AG08470 (cell line): ENCODE measurements around the genes BMPR1B and ADH1A.

DNA sequence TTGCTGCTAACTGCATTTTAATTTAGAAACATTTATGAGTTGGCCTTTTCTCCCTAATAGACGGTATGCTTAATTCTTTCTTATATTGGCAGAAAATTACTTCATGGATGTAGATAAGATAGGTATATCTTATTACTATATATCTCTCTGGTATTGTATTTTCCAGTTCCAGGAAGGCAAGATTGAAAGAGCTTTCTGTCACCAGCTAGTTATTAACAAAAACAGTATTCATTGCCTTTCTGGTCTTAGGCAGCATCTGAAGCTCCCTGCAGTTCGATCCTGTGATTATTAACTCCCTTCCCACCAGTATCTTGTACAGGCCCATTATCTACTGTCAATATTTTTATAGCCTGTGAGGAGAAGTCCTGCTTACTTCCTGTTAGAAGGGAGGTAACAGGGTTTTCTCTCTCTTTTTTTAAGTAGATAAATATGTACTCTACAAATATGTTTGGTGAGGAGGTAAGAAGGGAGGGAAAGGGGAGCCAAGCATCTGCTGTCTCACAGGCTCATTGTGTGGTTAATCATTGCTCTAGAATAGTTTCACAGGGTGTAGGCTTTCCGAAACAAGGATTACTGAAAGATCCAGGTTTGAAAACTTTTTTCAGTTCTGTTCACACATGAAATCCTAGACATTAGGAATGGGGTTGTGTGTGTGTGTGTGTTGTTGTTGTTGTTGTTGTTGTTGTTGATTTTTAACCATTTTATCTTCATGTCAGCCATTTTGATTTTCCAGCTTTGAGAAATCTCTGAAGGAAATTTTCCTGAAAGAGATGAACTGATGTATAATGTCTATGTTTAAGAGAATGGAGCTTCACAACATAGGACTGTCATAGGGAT, 14.1 kb downstream of the ATOH1 start:
- RRBS = no CpG with 5 or more reads among the region's 3 CpGs

DNA sequence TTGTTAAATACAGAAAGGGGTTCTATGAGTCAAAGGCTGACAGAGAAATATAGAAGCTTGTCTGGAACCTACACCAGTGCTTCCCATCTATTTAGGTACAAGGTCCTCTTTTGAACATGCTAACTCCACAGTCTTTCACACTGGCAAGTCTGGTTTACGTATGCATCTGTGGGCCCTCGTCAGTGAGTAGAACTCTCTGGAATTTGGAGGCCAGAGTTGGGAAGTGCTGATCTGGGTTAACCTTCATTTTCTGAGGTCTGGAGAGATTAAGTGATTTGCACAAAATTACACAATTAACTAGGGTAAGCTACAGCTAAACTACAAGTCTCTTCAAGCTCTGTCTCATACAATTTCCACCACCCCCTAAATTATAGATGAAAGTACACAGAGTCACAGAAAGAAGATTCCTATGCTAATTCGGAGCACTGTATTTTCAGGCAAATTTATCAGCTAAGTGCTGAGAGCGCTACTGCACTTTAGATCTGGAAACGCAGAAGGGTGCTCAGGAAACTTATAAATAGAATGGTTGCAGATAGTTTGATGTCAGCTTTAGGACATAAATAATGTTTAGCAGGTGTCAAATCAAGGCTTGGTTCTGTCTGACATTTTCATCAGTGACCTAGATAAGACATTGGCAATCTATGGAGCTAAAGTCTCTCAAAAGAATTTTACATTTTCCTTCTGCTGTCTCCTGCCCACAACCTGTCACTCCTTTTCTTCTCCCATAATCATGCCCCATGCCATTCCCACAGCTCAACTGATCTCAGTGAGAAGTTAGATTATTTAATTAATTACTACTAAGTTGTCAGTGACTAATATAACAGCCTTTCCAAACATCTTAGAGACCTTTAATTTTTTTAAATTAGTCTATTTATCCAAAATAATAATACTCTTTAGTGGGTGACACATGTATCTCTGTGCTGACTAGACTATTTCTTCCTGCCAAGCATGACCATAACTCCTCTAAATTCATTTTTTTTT, 42.9 kb upstream of the PDLIM5 start:
- RRBS = no CpG with 5 or more reads among the region's 5 CpGs

GRCh38 chr4:94457621-94458308, 6.0 kb downstream of the PDLIM5 start:
- RRBS = no CpG with 5 or more reads among the region's 4 CpGs

DNA sequence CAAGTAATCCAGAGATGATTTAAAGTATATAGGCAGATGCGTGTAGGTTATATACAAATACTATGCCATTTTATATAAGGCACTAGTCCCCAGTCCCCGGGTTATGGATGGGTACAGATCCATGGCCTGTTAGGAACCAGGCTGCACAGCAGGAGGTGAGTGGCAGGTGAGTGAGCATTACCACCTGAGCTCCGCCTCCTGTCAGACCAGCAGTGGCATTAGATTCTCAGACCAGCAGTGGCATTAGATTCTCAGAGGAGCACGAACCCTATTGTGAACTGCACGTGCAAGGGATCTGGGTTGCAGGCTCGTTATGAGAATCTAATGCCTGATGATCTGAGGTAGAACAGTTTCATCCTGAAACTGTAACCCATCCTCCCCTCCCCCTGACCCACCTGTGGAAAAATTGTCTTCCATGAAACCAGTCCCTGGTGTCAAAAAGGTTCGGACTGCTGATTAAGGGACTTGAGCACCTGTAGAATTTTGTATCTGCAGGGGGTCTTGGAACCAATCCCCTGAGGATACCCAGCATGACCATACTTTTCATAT, 47.9 kb downstream of the PDLIM5 start:
- RRBS = no CpG with 5 or more reads among the region's 7 CpGs

DNA sequence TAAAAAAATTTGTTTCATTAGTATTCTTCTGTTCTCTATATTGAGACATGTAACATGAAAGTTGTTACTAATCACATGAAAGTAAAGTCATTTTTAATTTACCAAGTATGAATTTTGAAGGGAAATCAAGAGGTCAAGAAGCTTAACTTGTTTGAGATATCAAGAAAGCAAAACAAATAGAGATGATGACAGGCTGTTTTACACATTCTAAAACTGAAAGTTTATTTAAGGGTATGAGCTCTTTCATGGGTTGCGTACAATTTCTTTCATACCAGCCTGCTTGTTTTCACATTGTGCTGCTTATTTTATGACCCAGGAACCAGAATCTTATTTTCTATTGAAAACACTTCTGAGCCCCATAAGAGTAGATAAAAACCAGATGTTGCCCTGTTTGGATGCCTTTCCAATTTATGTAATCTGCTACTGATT, 74.1 kb downstream of the PDLIM5 start:
- RRBS = no CpG with 5 or more reads among the region's 1 CpG

- RRBS = no CpG with 5 or more reads among the region's 5 CpGs
Observed at GRCh38 chr4:94534512-94535356, 83.0 kb downstream of the PDLIM5 start.

GRCh38 chr4:94599438-94600559, 148.1 kb downstream of the PDLIM5 start:
- RRBS = no CpG with 5 or more reads among the region's 4 CpGs

GRCh38 chr4:94604824-94605237, 152.9 kb upstream of the BMPR1B start:
- RRBS = no CpG with 5 or more reads among the region's 3 CpGs

GRCh38 chr4:94670778-94671368, 86.9 kb upstream of the BMPR1B start:
- RRBS = no CpG with 5 or more reads among the region's 6 CpGs

- RRBS = 3% methylated on average over 34 of the region's 96 CpGs
Observed at GRCh38 chr4:94757525-94758303, at the start of gene BMPR1B. Gene BMPR1B (plus strand): TSS chr4:94757955.

DNA sequence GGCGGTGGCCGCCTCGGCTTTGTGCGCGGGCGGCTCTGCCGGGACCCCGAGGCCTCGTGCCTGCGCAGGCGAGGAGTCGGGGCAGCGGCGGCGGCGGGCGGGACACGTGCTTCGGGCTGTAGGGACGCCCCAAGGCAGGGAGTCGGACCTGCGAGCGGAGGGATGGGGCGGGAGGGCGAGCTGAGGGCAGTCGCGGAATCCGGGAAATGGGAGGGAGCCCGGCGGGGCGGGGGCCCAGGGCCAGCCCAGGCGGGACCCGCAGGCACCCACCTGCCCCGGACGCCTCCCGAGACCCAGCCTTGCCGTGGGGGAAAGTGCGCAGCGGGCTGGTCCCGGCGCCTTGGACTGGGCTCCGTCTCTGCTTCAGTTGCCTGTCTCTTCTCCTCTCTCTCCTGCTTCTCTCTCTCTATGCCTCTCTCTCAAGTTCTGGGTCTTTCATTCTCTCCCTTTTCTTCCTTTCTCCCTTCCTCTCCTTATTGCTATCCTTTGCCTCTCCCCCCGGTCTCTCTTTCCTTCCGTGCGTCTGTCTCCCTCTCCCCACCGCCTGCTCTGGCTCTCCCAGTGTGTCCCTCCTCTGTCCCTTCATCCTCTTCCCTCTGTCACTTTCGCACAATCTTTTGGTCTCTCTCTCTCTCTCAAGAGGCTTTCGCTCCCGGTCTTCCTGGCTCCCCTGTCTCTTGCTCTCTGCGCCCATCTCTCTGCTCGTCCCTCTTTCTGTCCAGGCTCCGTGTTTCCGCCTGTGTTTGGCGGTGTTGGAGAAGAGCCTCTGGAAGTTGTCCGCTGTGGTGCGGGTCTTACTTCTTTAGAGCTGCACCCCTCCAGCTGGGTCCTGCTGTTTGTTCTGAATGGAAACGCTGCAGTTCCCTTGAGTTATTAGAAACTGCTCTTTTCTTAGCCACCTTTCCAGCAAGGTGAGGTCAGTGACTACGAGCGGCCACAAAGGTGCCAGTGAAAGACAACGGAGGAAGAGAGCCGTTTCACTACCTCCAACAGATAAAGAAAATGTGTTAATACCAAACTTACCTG, 862 bp downstream of the BMPR1B start:
- RRBS = 1% methylated on average over 12 of the region's 61 CpGs

GRCh38 chr4:95051322-95051869, 293.6 kb downstream of the BMPR1B start:
- RRBS = 92% methylated on average over 3 of the region's 13 CpGs

DNA sequence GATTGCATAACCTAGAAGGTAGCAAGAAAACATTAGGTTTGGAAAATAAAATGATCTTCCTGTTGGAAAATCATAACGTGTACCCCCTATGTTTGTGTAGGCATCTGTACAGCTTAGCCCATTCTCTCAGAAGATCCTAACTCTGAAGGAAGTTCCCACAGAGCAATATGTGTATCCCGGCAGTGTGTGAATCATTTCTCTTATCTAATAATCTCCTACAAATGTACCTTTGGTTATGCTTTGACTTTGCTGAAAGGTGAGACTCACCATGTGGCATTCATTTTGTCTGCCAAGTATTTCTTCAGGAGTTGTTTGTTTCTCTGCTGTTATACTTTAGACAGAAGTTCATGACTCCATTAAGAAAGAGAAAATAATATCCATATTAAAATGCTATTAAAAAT, 646.7 kb downstream of the STPG2 start:
- RRBS = no CpG with 5 or more reads among the region's 2 CpGs

DNA sequence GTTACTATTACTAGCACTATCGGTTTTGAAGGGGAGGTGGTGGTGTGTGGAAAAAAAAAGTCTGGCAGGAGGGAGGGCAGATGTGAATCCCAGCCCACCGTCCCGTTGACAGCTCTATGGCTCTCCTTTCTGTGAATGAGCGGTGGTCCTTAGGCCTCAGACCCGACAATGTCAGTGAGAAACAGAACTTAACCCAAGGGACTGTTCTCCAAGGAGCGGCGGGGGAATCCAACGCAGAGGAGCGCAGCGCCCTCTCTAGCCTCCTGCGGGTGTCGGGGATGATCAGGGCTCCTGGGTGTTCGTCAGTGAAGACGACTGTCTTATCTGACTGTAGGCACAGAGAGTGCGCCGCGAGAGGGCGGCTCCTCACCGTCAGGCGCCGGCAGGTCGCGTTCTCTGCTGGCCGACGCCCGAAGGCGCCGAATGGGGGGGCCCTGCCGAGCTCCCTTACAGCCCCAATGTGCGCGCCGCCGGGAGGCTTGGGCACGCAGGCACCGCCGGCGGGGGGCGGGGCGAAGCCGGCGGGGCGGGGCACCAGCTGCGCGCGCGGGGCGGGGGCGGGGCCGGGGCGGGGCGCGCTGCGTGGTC, 418 bp upstream of the METAP1 start:
- RRBS = 2% methylated on average over 11 of the region's 53 CpGs

- RRBS = no CpG with 5 or more reads among the region's 1 CpG
Observed at GRCh38 chr4:99124885-99125607, 19.1 kb downstream of the ADH4 start.

- RRBS = no CpG with 5 or more reads among the region's 4 CpGs
Observed at GRCh38 chr4:99139533-99140141, 4.5 kb downstream of the ADH4 start.

GRCh38 chr4:99290653-99291128, at the start of gene ADH1A:
Gene ADH1A (minus strand): TSS chr4:99290985.
- RRBS = no CpG with 5 or more reads among the region's 1 CpG

DNA sequence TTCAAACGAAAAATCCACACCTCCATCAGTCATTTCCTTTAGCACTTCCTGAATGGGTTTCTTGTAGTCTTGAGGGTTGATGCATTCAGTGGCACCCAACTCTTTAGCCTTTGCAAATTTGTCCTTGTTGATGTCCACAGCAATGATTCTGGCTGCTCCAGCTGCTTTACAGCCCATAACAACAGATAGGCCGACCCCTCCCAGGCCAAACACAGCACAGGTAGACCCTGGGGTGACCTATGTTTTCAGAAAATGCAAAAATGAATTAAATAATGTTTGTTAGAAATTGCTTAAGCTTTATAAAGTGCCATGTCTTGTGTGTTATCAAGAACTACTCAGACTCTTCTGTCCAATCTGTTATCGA, 9.7 kb downstream of the ADH1C start:
- RRBS = no CpG with 5 or more reads among the region's 3 CpGs

DNA sequence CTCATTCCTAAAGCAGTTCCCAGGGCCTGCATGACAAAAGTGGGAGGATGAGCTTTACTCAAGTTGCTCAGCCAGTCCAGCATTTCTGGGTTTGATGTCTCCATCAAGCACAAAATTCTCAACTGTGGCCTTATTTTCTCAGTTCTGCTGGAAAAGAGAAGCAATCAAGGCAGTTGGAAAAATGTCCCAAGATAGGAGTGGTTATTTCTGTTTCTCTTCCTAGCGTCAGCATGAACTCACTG, 29.8 kb downstream of the ADH7 start:
- RRBS = no CpG with 5 or more reads among the region's 1 CpG